ENCODE measurements around a stretch of chr15.

- PRO-cap: no peak
Measured at GRCh38 chr15:55246647-55246898, 43.0 kb downstream of the RAB27A start.

DNA sequence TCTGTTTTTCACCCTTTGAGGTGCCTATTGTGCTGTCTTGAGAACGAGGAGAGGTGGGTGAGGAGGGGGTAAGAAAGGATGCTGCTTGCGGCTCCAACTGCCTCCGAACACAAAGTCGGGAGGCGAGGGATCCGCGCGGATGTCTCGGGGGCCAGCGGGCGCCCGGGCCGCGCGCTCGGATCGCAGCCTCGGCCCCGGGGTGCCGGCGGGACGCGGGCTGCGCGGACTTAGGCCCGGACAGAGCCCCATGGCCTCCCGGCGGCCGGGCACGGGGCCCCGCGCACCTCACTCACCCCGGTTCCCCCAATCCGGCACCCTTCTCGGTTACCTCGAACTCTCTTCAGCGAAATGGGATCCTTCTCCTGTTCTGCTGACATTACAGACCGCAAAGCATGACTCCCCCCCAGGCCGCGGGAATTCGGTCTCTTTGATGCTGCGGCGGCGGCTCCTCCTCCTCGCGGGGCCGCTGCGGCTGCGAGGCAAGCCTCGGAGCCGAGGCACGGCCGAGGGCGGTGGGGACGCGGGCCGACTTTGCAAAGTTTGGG lies 566 bp downstream of the PYGO1 start:
- PRO-cap: no peak

DNA sequence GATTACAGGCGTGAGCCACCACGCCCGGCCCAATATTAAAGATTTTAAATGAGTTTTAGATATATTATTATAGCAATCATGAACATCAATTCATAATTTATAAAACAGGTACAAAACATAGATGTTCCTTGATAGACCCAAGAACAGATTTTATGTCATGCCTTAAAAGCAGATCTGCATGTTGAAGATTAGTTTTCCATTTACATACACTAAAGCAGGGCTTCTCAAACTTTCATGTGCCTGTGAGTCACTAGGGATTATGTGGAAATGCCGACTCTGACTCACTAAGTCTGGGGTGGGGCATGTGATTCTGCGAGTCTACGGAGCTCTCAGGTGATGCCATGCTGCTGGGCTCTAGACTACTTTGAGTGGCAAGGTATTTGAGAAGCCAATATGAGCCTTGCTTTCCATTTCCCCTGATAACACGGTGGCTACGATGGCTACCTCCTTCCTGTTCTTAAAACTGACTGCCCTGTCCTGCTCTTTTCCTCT lies 39.5 kb upstream of the PYGO1 start:
- PRO-cap: no peak

GRCh38 chr15:55652186-55652891 lies 64.2 kb upstream of the PYGO1 start:
- PRO-cap: unidirectional peak, plus-strand start at chr15:55652658

DNA sequence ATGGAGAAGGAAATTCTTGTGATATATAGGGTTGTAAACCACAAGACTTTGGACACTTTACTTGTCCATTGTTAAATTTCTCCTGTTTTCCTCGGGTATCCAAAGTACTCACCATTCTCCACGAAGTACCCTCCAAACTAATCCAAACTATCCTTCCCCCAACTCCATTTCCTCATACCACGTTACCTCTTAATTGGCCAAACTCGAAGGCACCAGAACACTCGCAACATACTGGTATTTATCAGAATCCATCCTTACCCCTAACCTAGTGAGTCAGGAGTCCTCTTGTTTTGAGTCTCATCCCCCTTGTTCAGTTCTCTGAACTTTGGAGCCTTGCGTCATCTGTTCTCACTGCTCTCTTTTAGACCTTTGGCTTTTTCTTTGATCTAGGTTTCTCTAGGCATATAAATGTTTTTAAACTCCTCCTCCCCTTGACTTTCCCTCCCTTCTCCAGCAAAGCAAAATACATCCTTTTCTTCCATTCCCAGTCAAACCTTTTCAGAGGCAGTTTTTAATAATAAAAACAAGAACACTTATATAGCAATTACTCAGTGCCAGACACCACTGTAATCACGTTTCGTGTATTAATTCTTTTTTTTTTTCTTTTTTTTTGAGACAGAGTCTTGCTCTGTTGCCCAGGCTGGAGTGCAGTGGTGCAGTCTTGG lies 40.9 kb downstream of the NEDD4 start:
- PRO-cap: no peak

DNA sequence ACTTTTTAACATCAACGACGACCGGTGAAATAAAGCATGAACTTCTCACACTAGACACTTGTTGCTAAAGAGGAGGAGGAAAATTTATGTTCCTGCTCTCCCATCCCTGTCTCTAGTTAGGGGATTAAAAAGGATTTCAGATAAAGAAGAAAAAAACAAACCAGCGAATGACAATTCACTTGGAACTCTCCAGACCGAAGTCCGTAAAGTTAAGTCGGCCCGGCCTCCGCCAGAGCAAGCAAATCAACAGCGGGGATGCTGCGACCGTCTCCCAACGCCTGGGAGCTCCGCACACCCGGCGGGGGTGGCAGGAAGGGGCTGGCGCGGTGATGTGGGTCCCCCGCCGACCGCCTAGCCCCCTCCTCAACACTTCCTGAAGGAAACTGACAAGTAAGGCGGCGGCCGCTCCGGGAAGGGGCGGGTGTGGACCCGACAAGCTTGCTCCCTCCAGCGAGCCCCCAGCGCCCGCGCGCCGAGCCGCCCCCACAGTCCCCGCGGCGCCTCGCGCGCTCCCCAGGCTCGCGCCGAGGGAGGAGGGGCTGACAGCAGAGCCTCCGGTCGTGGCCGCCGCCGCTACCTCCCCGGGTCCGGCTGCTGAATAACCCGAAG lies 440 bp downstream of the NEDD4 start:
- PRO-cap: bidirectional peak, plus-strand start at position 241 of the sequence, minus-strand start at position 271 of the sequence; bidirectional peak, plus-strand start at position 542 of the sequence, minus-strand start at position 504 of the sequence

- PRO-cap: no peak
Measured at GRCh38 chr15:56006893-56007325, 13.5 kb upstream of the NEDD4 start.

- PRO-cap: no peak
Measured at GRCh38 chr15:56122744-56123473, 120.8 kb downstream of the RFX7 start.

DNA sequence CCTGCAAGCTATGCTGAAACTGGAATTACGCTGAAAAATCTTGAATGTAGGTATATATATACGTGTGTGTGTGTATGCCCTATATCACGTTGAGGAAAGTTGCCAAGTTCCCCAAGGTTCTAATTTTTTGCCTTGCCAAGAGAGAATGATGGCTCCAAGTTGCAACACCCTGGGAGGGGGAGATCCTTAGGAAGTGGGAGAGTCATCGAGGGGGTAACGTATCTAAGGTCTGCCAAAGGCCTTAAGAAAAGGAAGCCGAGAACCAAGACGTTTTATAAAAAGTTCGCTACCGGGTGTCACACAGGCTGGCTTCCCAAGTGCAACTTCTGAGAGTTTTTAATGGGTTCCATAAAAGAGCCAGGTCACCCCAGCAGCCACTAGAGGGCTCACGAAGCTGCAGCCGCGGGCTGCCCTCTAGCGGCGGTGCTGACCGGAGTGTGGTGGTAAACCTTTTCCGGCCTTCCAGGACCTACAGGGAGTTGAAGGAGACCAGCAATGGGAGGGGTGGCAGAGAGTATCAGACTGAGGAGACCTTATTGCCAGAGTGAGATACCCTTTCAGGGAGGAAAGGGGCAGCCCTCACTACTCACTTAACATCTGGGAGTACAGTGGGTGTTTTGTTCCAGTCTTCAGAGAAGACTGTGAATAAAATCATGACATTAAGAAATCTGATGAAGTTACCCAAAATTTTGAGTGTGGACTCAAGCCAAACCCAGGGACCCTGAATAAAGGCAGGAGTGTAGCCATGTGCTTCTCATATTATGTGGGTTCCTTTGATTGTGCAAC lies 2.3 kb upstream of the RFX7 start:
- PRO-cap: unidirectional peak, minus-strand start at position 328 of the sequence

- PRO-cap: no peak
Measured at GRCh38 chr15:56444209-56444717, 20.7 kb downstream of the MNS1 start.

DNA sequence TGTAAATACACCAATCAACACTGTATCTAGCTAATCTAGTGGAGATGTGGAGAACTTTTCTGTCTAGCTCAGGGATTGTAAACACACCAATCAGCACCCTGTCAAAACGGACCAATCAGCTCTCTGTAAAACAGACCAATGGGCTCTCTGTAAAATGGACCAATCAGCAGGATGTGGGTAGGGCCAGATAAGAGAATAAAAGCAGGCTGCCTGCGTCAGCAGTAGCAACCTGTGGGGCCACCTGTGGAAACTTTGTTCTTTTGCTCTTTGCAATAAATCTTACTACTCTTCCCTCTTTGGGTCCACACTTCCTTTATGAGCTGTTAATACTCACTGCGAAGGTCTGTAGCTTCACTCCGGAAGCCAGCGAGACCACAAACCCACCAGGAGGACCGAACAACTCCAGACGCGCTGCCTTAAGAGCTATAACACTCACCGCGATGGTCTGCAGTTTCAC lies 47.0 kb upstream of the ZNF280D start:
- PRO-cap: no peak

DNA sequence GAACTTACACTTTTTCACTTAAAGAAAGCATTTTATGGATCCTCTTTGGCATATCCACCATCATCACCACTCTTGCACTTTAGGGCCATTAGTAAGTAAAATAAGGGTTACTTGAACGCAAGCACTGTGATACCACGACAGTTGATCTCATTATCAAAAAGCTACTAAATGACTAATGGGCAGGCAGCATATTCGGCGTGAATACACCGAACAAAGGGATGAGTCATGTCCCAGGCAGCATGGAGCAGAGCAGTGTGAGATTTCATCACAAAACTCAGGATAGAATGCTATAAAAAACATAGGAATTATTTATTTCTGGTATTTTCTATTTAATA lies 72.4 kb upstream of the ZNF280D start:
- PRO-cap: no peak

DNA sequence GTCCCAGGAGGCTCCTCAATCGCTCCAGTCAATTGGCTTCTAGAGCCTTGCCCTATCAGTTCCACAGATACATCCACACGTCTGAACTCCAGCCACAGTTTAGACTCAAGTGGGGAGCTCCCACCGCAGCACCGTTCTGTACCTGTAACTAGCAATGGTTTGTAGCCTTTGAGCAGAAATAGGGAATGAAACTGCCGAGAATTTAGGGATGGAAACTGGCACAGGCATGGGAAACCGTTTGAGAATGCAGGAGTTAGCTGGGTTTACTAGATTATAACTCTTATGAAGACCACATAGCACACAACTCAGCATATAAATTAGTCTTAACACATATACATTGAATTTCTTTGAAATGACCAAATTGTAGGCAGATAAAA lies 32.6 kb upstream of the TCF12 start:
- PRO-cap: no peak

DNA sequence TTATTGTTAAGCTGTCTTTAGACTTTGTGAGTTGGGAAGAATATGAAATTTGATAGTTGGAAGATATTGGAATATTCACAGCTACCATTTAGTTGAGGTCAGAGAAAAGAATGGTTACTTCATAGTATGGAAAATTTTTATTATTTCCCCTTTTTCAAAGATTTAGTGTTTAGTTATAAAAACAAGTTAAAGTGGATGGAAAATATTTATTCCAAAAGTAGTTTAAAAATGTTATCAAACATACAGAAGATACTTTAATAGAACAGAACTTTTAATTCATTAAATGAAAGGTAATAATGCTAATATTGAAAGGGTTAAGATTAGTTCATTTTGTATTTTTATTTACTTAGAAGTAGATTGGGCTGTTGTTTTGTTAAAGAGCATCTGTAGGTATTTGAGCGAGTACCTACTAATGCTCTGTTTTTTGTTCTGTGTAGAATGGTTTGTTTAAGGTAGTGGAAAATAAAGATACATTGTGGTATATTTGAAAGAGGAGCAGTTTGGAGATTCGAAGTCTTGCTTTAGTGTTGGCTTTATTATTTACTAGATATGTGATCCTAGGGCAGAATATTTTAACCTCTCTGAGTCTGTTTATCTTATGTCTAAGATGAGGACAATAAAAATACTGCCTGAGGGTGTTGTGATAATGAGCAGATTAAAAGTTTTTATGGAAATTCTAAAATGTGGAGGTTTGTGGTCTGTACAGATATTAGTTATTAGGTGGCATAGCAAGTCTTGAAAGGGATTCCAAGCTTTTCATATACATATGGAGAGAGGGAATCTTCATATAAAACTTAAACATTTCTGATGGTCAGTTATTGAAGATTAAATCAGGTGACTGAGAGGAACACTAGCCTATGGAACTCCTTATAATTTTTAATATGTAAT lies 14.8 kb downstream of the TCF12 start:
- PRO-cap: no peak

DNA sequence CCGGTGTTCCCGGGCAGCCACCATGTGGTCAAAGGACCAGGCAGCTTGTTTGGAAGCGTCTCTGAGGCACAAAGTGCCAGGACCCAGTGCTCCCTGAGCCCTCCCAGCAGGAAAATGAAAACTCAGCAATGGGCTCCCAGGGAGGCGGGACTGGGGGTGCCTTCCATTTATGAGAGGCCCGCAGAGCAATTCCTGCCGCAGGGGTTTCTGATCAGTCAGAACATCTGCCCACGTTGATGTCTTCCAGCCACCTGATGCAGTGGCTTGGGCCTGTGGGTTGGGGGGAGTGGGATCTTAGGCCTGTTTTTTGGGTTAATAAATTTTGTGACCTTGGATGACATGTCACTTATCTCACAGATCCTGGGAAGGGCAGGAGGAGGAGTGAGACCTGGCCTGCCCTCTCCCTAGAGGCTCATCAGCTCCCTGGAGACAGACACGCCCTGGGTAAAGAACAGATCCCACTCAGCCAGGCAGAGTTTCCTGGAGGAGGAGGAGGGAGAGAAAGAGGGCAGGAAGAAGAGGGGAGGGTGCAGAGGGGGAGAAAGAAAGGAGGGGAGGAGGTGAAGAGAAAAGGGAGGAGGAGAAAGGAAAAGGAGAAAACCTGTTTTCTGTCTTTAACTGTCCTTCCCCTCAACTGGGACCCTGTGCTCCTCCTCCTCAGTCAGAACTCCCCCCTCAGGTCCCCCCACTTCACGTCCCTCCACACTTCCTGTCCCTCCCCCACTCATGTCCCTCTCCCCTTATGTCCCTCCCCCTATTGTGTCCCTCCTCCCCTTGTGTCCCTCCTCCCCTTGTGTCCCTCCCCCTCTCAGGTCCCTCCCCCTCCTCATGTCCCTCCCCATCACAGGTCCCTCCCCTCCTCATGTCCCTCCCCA lies 52.6 kb upstream of the CGNL1 start:
- PRO-cap: no peak

GRCh38 chr15:57427152-57427577 lies 50.9 kb downstream of the CGNL1 start:
- PRO-cap: no peak

DNA sequence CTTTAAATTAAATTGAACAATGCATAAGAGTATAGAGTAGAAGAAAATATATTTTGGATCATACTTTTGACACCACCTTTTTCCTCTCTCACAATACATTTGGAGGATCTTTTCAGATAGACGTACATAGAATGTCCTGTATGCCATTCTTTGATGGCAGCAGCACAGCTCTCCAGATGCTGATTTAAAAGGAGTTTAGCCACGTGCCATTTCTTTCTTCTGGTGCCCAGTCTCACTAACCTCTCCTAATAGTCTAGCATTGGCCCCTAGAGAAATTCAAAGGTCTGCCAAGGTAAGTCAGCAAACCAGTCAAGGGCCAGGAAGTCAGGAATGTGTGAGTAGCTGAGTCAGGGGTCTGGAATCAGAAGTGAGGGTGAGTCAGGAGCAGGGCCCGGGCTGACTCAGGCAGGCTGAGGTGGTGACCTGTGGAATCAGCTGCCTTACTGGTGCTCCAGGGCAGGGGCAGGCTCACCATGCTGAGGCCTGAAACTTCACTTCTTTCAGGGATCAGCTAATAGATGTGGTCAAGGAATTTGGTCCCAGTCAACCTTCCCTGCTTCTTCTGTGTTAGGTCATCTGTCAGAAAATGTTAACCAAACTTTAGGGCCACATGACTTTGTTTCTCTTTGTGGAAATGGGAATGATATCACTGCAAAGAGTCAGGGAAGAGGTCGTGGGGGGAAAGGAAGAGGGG lies 105.9 kb upstream of the MYZAP start:
- PRO-cap: no peak

DNA sequence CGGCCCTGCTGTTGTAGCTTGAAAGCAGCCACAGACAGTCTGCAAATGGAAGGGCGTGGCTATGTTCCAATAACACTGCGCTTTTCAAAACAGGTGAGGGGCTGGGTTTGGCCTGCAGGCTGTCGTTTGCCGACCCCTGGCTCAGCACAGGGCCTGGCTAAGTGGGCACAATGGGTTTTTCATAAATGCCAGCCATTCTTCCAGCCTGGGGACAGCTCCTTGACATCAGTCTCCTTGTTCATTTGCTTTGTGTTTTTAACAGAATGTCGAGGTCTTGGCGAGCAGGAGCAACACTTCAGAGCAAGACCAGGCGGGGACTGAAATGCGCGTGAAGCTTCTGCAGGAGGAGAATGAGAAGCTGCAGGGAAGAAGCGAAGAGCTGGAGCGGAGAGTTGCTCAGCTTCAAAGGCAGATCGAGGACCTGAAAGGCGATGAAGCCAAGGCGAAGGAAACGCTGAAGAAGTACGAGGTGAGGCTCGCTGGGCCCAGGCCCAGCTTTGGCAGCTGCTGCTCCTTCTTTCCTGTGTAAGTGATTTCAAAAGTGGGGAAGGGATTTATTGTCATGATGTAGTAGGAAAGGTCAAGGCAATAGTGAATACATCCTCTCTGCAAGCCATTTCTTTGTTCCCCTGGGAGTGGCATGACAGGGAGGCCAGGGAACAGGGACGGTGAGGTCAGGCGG lies 75.0 kb upstream of the MYZAP start:
- PRO-cap: no peak

GRCh38 chr15:57561320-57561724 lies 30.4 kb upstream of the MYZAP start:
- PRO-cap: unidirectional peak, plus-strand start at chr15:57561650

- PRO-cap: no peak
Measured at GRCh38 chr15:57679677-57680465, 26.6 kb upstream of the POLR2M start.